Frontal cortex (tissue), 2 donors: ENCODE measurements around the genes GAD1 and CDCA7.

DNA sequence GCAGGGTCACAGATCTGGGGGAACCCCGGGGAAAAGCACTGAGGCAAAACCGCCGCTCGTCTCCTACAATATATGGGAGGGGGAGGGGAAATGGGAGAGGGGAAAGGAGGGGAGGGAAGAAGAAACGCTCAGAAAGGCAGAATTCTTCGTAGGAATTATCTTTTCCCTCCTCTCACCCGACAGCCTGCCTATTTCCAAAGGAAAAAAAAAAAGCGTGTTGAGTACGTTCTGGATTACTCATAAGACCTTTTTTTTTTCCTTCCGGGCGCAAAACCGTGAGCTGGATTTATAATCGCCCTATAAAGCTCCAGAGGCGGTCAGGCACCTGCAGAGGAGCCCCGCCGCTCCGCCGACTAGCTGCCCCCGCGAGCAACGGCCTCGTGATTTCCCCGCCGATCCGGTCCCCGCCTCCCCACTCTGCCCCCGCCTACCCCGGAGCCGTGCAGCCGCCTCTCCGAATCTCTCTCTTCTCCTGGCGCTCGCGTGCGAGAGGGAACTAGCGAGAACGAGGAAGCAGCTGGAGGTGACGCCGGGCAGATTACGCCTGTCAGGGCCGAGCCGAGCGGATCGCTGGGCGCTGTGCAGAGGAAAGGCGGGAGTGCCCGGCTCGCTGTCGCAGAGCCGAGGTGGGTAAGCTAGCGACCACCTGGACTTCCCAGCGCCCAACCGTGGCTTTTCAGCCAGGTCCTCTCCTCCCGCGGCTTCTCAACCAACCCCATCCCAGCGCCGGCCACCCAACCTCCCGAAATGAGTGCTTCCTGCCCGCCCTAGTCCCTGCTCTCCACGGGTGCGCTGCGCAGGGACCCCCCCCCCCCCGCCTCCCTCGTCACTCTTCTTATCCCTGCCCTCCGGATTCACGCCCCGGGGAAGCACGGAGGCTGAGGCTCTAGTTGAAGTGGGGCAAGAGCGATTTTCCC is at the start of gene GAD1:
Gene GAD1, plus strand, starts transcription at position 465 of the 917 bp plus-strand sequence.
- RAMPAGE, long total RNA, result no peak

- RAMPAGE, long total RNA, result no peak
These were observed 6.5 kb downstream of the GAD1 start for GRCh38 chr2:170822757-170823979.

- RAMPAGE, long total RNA, result no peak
These were observed 938 bp upstream of the GORASP2 start for GRCh38 chr2:170927910-170928719.

DNA sequence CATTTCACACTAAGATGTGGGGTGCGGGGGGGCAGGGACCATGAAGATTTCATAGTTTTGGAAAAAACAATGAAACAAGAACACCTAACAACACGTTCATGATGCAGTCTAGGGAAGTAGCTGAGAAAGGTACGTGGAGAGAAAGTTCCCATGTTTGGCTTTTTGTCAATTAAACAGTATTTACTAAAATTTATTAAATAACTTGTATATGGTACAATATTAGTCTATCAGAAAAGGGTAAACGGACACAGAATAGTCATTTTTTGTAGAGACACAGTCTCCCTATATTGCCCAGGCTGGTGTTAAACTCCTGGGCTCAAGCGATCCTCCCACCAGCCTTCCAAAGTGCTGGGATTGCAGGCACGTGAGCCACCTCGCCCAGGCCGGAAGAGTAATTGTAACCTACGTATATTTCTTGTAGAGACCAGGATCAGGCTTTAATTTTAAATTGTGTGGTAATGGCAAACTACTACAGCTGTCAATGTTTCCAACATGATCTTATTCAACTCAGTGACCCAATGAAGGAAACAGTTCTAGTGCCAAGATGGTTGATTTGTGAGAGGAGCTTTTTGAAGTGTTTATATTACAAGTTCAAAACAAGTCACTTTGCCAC is 55.6 kb downstream of the GORASP2 start:
- RAMPAGE, long total RNA, result no peak

GRCh38 chr2:170986557-170987094 is 57.6 kb downstream of the GORASP2 start:
- RAMPAGE, long total RNA, result no peak

DNA sequence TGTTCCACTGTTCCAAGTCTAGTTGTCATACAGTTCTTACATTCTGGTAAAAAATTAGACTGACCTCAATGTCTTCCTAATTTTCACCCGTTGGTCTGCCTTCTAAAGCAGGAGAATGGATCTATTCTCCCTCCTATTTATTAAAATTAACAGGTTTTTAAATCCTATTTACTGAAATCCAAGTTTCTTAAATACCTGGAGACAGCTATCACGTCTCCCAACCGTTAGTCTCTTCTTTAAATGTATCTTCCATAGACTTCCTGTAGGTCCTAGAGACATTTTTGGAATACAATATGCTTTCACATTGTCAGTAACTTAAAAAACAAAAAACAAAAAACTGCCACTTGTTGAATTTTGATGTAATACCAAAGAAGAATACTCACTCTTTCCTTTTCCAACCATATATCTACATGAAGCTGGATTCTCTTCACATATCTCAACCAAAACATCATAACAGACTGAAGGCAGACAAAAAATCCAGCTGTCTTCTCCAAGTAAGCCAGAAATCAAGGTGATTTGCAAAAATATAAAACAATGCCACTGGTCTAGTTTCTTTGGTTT is 4.8 kb downstream of the TLK1 start:
- RAMPAGE, long total RNA, result no peak

- RAMPAGE, long total RNA, result no peak
These were observed 429 bp upstream of the TLK1 start for GRCh38 chr2:171160986-171161657.

DNA sequence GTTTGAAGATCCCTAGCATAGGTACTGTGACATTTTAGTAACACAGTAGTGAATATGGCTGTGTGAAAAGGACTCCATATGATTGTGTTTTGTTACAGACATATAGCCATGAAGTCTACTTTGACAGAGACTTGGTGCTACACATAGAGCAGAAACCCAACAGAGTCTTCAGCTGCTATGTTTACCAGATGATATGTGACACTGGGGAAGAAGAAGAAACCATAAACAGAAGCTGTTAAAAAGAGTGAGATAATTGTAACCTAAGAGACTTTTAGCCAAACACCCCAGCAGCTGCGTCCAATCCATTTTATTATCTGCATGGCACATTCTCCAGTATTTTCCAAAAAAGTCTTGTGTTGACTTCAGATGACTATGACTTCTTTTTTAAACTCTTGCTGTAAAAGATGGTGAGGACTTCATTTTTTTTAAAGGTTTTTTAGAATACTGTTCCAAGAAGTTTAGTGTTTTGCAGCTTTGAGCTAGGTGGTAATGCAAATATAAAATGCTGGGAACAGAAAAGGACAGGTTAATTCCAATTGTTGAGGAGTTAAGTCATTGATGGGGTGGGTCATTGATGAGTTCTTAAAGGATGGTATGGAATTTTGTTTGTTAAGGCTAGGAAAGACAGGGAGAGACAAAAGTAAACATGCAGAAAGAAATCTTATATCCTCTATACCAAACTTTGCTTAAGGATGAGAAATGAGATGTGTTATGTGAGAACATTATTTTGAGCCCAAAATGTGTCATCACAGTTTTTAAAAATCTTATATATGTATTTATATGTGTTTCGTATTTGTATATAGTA is 41.2 kb upstream of the CYBRD1 start:
- RAMPAGE, long total RNA, result no peak

- RAMPAGE, long total RNA, result no peak
These were observed 3.5 kb downstream of the DLX2 start for GRCh38 chr2:172099000-172099712.

DNA sequence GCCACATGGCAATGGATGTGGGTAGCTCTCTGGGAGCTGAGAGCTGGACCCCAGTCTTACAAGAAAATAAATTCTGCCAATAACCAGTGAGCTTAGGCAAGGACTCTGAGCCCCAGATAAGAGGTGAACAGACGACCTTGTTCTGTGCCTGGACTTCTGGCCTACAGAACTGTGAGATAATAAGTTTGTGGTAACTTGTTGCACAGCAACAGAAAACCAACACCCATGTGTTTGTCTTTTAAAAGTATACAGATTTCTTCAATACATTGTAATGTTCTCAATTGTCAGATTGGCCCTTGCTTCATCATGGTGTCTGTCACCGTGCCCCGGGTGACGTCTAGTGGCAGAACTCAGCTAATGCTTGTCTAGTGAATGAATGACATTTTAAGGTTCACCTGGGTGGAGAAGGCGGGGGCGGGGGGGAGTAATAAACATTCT is 123.5 kb upstream of the DLX2 start:
- RAMPAGE, long total RNA, result no peak

DNA sequence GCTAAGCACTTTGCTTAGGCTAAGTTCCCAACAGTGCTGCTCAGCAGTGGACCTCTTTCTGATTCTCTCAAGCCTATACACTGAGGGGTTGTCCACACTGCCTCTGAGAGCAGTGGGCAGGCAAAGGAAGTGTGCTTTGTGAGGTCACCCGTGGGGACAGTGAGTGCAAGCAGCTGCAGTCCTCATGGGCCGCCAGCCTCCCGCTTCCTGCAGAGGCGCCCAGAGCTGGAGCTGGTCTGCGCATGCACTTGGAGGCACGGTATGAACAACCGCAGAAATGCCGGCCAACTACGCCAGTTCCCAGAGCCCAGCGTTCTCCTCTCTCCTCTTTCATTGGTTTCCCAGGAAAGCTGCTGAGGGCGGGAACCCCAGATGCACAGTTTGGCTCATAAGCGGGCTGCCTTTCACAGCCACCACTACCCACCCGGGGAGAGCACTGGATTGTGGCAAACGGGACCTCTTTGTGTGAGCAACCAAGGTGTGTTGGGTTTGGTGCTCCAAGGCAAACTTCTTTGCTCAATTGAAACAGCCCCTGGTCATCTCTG is 149.5 kb upstream of the DLX2 start:
- RAMPAGE, long total RNA, result no peak

DNA sequence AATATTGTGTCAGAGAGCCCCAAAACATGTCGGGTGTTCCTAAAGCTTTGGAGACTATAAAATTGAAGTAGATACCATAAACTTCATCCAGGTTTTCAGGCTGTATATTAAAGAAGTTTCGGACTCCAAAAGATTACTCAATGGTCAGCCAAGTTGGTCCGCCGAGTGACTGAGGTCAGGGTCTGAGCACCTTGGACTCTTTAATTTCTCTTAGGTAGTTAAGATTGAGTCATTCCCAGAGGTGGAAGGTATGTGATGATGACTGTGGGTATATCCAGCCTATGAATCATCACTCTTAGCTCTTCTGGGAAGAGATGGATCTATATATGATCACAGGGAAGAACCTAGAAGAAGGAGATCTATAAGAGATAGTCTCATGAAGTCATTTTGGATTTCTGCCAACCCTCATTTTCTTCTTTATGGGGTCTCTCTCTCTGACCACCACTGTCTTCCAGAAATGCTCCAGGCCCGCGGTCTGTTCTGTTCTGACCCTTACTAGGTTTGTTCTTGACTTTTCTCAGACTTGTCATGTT is 3.3 kb downstream of the ITGA6 start:
- RAMPAGE, long total RNA, result no peak

- RAMPAGE, long total RNA, result no peak
These were observed 45.7 kb upstream of the PDK1 start for GRCh38 chr2:172510128-172510660.

- RAMPAGE, long total RNA, result no peak
These were observed 100.8 kb downstream of the RAPGEF4 start for GRCh38 chr2:172836274-172836920.

DNA sequence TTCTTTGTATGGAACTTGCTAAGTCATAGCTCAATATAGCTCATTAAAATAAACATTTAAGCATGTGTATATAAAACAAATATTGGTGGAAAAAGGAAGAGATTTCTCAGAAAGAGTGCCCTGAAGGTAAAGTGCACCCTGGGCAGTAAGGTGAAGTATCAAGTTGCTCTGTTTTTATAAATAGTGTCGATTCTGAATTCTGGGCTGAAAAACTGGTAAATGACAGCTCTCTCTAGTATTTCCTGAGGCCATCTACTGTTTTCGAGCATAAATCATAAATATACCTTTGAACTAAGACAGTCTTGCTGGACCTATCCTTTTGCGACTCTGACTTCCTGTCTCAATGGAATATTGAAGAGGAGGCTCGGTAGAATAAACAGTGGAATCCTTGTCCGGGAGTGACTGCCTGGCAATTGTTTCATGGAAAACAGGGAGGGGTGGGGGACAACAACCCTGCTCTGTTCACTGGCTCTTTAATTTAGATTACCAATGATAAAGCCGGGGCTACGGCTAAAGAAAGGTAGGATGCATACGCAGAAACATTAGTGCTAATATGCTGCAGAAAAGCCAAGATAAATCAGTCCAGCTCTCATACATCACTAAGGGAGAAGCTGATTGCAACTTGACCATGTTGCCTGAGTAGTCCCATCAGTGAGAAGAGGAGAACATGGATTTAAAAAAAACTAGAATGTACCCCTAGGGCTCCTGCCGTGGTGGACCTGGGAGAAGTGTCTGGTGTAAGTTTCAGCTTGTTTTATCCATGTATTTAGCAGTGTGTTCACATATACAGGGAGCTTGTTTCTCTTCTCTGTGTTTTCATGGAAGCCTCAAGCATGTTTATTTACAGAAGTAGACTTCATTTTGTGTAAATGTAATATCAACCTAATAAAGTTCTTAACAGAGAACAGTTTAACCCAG is 124.2 kb downstream of the RAPGEF4 start:
- RAMPAGE, long total RNA, result no peak

DNA sequence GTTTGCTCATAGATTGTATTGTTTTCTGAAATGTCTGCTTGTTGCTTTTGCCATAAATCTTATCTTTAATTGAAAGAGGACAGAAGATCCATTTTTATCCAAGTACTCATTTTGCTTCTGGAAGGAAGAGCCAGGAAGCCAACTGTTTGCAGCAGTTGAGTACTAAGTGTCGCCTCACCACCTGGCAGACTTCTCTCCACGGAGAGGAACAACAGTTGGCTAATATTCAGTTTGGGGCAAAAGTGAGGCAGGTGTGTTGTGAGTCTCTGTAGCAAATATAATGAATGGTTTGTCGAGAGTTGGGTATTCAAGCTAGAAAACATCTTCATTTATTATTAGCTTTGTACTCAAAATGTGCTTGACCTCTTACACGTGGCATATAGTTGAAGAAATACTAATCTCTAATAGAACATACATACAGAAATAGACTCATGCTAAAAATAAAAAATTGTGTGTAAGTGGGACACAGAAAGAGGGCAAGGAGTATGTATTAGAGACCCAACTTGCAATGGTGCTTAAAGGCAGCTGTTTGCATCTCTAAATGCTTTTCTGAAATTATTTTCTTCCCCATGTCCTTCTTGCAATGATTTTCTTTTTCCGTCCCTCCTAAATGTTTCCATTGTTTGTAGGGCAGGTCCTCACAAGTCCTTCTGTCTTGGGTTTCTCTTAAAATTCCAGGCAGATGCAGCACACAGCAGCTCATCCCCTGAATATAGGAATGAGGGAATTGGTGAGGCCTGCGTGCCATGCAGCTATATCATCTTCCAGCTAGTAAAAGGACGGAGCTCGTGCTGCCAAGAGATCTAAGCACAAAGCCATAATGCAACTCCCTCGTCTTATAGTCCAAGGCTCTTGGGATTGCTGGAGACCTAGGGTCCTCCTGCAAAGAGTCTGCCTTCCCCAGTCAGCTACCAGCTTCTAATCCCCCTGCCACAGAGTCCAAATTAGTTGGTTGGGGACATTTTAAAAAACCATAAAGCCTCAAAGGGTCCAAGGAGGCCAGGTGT is 44.8 kb upstream of the MAP3K20 start:
- RAMPAGE, long total RNA, result no peak

- RAMPAGE, long total RNA, result no peak
These were observed 17.4 kb upstream of the MAP3K20 start for GRCh38 chr2:173058275-173058583.

- RAMPAGE, long total RNA, result no peak
These were observed 11.5 kb downstream of the MAP3K20 start for GRCh38 chr2:173087061-173087692.

GRCh38 chr2:173354209-173355285 is at the start of gene CDCA7:
TSS of gene CDCA7 (plus strand) at chr2:173354872.
- RAMPAGE, long total RNA, result no peak

DNA sequence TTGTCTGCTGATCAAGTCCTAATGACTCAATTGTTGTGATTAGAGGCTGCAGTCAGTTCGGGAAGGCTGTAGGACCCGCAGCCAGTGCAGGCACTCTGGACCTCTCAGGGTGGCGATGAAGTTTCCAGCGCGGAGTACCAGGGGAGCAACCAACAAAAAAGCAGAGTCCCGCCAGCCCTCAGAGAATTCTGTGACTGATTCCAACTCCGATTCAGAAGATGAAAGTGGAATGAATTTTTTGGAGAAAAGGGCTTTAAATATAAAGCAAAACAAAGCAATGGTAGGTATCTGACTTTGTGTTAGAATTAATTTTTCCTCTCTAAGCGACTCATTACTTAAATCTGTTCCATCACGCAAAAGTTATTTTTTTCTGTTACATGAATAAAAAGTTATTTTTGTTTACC is 8.5 kb downstream of the CDCA7 start:
- RAMPAGE, long total RNA, result no peak